Melanocyte of skin (primary cell): Measurements from ENCODE around the gene PTGR3.

DNA sequence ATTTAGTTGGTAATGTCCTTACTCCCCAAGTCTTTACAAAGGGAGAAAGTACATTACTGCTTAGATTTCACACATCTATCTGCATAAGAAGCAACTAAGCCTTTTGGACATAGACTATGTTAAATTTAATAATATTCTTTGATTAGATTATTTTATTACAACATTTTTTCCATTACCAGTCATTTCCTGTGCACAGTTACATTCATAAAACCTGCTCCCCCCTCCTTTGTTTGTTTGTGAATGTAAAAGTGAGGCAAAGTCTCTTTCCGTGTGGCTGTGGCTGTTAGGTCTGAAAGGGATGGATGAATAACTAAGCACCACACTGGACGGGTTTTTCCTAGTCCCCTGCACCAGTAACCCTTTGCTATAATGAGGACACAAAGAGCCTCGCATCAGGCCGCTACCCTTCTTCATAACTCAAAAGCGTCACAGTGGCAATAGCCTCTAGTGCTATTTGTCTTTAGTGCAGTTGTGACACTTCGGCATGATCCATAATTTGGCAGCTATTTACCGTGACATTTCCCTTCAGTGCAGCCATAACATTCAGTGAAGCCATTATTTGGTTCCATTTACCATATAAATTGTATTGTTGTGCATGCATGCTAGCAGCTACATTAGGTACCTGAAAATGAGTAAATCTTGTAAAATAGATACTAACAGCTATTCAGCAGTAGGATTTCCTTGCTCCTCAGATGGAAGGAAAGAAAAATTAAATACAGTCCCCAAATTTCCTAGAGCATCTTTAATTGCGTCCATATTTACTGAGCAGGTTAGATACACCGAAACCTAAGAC, 9.4 kb downstream of the PTGR3 start:
- CAGE, long polyA plus RNA, 2 experiments = no peak in any of the 2 experiments

GRCh38 chr18:75203806-75204677, 4.9 kb downstream of the PTGR3 start:
- CAGE, long polyA plus RNA, 2 experiments = no peak in any of the 2 experiments

- CAGE, long polyA plus RNA, 2 experiments = no peak in any of the 2 experiments
Measured at GRCh38 chr18:75208798-75209892, at the start of gene PTGR3. Gene PTGR3 (minus strand): TSS chr18:75209139.

GRCh38 chr18:75214639-75215407, 4.2 kb downstream of the TSHZ1 start:
- CAGE, long polyA plus RNA, 2 experiments = no peak in any of the 2 experiments

DNA sequence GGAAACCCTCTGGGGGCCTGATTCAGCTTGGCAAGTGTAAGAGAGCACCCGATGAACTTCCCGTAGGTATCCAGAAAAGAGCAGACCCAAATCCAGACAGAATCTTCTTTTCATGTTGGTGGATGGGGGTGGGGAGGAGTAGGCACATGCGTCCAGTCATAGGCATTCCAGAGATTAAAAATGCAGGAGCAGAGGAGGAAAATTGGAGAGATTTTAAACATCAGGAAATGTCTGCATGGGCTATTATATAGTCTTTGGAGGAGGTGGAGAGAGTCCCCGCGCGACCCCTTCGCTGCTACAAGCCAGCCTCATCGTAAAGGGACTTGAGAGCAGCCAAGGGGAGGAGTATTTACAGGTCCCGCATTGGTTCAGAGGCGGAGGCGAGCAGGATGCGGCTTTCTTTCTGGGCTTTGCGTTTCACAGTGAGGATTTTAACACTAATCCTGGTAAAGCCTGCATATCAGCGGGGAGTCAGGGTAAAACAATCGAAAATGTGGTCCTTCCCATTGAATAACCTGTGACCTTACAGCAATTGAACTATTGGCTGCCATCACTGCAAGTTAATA, 20.2 kb downstream of the SMIM21 start:
- CAGE, long polyA plus RNA, 2 experiments = no peak in any of the 2 experiments

DNA sequence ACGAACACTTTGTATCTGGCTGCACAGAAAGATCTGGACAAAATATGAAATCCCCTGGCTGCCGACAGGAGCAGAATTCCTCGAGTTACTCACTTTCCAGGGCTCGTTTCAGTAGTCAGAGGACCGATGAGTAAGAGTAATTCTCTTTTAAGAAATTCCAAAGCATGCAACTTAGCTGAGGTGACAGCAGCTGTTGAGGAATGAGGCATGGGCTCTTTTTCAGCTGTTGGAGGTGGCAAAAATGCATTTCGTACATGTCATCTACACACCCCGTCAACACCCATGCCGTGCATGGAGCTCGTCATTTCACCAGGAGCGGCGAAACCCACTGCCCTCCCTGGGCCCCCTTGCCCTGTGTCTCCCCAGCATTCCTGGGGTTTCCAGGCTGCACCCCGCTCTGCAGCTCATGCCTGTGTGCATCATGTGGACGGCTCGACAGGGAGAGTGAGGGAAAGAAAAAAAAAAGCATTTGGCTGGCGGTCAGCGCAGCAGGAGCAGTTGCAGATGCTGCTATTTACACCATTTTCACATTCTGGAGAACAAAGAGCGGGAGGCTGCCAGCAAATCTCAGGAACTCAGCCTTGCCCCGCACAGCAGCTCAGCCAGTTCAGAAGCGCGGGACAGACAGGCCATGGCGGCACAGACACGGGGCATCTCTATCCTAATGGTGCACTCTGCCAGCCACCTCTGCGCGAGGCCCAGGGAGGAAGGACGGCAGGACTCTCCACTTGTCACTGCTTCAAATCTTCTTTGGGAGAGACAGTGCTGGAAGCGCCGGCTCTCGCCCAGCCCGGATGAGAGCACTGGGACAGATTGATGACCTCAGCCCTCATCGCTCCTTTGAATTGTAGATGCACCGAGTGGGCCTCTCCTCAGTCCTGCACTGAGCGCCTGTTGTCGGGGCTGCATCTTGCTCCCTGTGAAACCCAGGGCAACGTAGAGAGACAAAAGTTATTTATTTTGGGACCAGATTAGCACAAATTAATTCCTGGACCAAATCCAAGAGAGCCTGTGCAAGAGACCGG, 211.1 kb upstream of the SMIM21 start:
- CAGE, long polyA plus RNA, 2 experiments = no peak in any of the 2 experiments

GRCh38 chr18:76064956-76065329, 430.1 kb downstream of the ZNF516 start:
- CAGE, long polyA plus RNA, 2 experiments = no peak in any of the 2 experiments

DNA sequence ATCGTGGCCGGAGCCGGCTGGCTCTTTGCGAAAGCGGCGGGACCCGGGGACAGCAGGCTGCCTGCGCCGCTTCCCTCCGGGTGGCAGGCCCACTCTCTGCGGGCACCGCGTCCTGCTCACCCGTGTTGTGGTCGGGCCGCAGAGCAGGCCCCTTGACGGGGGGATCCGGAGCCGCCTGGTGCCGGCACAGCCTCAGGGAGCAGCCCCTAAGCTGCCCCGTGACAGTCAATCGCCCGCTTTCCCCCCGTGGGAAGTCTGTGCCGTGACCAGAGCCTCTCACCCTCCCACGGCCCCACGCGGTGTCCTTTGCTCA, 144.6 kb downstream of the ZNF516 start:
- CAGE, long polyA plus RNA, 2 experiments = no peak in any of the 2 experiments

GRCh38 chr18:76379140-76379899, 115.7 kb downstream of the ZNF516 start:
- CAGE, long polyA plus RNA, 2 experiments = no peak in any of the 2 experiments

DNA sequence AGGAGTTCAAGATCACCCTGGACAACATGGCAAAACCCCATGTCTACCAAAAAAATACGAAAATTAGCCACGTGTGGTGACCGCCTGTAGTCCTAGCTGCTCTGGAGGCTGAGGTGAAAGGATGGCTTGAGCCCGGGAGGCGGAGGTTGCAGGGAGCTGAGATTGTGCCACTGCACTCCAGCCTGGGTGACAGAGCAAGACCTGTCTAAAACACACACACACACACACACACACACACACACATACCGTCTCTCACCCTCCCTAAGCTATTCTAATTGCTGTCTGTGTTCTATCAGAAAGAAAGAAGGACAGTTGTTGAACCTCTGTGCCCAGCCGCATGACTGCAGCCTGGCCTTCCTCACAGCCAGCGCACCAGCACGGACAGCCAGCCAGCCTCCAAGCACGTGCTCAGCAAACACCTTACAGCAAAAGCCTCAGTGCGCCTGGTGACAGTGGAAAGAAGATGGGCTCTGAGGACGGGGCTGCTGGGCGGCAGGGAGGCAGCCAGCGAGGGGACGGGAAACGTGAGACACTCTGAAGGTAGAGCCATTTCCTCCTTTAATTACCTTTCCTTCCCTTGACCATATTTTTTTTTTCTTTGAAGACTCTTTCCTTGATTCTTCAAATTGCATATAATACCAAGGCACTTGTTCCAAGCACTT, 58.1 kb downstream of the ZNF516 start:
- CAGE, long polyA plus RNA, 2 experiments = no peak in any of the 2 experiments

GRCh38 chr18:76459167-76459652, 35.8 kb downstream of the ZNF516 start:
- CAGE, long polyA plus RNA, 2 experiments = no peak in any of the 2 experiments

GRCh38 chr18:76467168-76468582, 27.4 kb downstream of the ZNF516 start:
- CAGE, long polyA plus RNA, 2 experiments = no peak in any of the 2 experiments

DNA sequence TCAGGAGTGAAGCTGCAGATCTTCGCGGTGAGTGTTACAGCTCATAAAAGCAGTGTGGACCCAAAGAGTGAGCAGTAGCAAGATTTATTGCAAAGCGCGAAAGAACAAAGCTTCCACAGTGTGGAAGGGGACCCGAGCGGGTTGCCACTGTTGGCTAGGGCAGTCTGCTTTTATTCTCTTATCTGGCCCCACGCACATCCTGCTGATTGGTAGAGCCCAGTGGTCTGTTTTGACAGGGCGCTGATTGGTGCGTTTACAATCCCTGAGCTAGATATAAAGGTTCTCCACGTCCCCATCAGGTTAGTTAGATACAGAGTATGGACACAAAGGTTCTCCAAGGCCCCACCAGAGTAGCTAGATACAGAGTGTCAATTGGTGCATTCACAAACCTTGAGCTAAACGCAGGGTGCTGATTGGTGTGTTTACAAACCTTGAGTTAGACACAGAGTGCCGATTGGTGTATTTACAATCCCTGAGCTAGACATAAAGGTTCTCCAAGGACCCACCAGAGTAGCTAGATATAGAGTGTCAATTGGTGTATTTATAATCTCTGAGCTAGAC, 104.3 kb upstream of the ZNF516 start:
- CAGE, long polyA plus RNA, 2 experiments = no peak in any of the 2 experiments

DNA sequence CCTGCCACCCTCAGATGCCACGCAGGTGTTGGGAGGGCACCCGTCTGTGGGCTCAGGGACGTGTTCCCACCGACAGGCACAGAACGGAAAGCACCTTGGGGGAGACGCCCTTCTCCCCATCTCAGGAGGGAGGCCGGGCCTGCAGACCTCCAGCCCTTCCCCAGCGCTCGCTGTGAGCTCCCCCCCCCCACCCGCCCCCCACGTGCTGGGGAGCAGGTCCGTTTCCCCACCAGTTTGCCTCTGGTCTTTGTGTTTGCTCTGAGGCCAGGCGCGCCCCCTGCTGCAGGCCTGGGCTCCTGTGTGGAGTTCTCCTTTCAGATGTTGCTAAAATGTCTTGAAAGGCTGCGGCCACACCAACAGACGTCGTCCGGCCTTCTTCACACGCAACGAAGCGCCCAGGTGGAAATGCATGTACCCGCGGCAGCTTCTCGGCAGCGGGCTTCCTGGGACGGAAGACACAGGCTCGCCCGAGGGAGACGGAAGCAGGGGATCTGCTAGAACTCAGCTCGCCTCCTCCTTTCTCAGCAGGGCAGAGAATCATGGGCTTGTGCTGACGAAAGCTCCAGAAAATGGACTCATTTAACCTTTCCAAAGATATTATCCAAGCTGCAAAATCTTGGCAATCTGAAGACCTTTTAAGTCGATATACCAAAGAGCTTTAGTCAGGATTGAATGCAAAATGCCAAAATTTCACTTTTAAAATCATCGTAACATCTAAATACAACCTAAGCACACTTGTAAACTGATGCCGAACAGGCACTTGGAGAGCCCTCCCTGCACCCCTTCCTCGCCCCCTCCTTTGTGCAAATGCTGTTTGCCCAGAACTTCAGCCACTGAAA, 125.3 kb upstream of the ZNF516 start:
- CAGE, long polyA plus RNA, 2 experiments = no peak in any of the 2 experiments

DNA sequence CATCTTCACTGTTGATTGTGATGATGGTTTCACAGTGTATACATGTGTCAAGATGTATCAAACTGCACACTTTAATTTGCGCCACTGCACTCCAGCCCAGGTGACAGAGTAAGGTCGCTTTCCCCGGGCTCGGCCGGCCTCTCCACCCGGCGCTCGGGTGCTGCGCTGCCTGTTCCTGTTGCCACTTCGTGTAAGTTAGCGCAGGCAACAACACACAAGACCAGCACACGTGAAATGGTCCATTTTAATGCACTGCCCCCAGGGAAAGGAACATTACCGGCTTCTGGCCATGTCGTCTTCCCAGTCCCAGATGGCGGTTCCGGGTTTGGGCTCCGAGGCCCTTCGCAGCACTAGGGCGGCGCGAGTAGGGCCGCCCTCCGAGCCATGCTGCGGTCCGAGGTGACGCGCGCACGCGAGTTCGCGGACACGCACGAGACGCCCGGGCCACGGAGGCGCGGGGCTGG, 586 bp upstream of the ZNF236 start:
- CAGE, long polyA plus RNA, 2 experiments = no peak in any of the 2 experiments

- CAGE, long polyA plus RNA, 2 experiments = no peak in any of the 2 experiments
Measured at GRCh38 chr18:77057142-77057434, 75.5 kb downstream of the MBP start.

- CAGE, long polyA plus RNA, 2 experiments = no peak in any of the 2 experiments
Measured at GRCh38 chr18:77063174-77063797, 69.3 kb downstream of the MBP start.

DNA sequence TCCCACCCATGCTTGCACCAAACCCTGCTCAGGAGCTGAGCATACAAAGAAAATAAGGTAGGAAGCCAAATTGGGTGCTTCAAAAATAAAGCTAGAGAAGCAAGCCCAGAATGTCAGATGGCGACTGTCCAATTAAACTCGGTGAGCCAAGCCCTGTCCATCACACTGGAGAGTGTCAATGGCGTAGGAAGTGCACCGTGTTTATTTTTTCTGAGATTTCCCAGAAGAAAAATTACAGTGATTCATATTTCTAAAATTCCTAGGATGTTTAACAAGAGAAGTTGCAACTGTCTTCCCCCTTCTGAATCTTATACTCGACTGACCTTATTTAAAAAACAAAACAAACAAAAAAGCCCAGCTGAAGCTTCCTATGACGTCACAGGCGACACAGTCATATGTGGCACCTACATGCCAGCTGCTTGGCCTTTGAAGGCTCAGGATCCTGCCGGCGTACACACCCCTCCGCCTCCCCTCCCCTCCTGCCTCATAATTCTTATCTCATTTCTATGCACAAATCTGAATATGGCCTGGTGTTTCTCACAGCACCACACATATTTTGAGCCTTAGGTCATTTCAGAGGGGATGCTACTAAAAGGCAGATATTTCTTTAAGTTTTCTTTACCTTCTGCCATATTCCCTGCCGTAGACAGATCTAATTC, 60.8 kb downstream of the MBP start:
- CAGE, long polyA plus RNA, 2 experiments = no peak in any of the 2 experiments

GRCh38 chr18:77077853-77078829, 54.4 kb downstream of the MBP start:
- CAGE, long polyA plus RNA, 2 experiments = no peak in any of the 2 experiments

DNA sequence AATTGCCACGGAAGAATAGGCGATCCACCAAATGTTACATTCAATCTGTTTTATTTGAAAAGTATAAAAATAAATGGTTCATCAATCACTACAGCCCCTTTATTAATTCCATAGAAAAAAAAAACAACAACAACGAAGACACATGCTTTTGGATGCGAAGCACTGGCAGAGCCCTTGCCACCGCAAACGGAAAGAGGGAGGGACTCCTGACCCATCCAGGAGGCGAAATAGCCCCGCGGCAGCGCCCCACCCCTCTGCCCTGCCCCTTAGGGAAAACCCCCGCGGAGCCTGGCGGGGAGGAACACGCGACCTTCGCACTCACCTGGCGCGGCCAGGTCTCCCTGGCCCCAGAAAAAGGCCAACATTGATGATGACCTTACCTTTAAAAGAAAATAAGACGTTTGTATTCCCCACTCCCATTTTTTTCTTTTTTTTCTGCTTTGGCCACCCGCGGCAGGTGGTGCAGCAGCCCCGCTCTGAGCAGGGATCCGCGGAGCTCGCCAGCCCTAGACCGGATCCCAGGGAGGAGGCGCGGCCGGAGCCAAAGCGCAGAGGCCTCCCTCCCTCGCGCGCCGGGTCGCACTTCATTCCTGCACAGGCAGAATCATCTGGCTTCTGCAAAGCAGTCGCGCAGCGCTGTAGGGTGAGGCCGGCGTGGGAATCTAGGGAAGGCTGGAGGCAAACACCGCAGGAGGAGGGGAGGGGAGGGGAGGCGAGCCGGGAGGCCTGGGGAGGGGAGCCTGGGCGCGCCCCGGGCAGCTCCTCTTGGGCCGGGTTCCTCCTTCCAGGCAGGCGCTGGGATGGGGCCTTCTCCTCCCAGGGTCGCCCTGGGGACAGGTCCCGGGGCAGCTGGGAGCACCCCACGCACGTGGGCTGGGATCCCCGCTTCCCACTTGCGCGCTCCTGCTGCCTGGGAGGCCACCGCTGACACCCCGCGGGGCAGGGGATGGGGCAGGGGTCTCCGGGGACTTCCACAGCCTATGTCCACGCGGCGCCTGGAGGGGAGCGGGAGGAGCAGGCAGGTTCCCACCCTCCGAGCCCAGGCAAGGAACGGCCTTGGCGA, 45.3 kb downstream of the MBP start:
- CAGE, long polyA plus RNA, 2 experiments = no peak in any of the 2 experiments